Frontal cortex (tissue), 2 donors: ENCODE measurements around the genes IRF3 and CPT1C.

GRCh38 chr19:49133321-49134210 is 14.2 kb downstream of the PPFIA3 start:
- RAMPAGE, long total RNA: no peak

DNA sequence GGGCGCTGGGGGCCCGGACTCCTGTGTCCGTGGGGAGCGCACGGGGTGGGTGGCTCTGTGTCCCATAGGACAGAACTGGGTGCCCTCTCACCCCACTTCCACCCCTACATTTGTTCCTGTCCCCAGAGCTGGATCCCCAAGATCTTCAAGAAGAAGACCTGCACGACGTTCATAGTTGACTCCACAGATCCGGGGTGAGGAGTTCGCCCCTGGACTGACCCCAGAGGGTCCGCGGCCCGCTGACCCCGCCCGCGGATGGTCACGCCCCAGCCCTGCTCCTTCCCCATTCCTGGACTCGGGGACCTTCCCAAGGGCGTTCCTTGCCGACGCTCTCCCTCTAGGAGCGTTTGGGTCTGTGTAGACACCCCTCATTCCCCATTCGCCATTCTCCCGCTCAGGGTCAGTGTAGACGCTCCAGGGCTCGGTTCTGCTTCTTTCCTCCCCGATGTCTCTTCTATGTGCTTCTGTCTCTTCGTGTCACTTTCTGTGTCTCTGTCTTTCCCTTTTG is 528 bp downstream of the TRPM4 start:
- RAMPAGE, long total RNA: no peak

DNA sequence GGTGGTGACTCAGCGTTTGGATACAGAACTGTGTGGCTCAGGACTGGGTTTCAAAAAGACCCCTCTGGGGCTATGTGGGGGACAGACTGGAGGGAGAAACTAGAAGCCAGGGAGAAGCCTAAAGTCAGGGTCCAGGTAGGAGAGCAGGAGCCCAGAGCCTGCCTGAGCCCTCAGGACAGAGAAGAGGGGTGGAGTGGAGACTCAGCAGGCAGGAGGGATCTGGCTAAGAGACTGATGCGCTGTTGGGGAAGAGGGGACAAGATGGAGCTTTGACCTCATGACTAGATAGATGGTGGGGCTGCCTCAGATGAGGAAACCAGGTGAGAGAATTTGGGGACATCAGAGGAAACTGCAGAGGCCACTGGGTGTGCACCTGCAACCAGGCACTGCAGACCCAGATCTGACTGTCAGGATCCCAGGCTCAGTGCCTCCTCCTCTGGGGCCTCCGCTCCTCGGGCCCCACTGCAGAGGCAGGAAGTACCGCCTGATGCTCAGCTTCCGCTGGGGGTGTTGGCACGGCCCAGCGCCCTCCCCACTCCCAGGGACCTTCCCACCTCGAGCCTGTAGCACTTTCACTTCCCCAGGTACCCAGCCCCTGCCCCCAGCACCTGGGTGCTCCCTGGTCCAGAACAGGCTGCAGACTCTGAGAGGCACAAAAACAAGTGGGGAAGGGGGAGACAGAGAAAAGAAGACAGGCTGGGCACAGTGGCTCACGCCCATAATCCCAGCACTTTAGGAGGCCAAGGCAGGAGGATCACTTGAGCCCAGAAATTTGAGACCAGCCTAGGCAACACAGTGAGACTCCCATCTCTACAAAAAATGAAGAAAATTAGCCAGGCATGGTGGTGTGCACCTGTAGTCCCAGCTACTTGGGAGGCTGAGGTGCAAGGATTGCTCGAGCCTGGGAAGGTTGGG is 1.4 kb upstream of the CD37 start:
- RAMPAGE, long total RNA: no peak

DNA sequence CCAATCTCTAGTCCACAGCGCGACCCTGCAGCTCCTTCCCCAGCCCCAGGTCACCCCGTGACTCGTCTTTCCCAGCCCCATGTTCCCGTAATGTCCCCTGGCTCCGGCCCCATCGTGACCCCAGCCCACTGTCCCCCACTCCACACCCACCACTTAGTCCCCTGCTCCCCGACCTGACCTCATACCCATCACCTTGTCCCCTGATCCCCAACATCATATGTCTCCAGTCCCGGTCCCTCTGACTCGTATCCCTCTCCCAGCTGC is 3.2 kb downstream of the CD37 start:
- RAMPAGE, long total RNA: no peak

GRCh38 chr19:49446970-49447239 is 4.7 kb downstream of the PIH1D1 start:
- RAMPAGE, long total RNA: no peak

- RAMPAGE, long total RNA: no peak
These were observed 1.7 kb downstream of the RPL13A start for GRCh38 chr19:49489218-49489437.

DNA sequence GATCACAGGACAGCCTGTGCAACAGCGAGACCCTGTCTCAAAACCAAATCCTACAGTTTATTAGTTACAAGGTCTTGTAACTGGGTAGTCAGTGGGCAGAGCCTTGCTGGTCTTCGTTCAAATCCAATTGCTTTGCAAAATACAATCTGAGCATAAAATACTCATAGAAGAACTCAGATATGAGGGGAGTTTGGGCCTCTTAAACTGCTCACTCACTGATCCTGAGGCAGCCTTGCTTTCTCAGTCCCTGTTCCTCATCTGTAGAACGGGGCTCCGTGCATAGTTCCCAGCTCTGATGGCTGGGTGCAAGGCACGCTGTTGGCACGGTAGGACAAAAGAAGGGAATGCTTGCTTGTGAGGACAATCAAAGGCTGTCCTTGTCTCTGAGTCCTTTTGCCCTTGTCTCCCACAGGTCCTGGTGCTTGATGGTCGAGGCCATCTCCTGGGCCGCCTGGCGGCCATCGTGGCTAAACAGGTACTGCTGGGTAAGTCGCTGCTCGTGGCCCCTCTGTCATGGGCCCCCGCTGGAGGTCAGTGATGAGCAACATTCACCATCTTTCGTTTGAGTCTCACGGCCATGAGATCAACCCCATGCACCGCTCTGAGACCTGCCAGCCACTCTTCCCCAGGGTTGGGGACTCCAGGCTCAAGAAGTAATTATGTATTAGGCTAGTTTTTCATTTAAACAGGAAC is 2.2 kb downstream of the RPL13A start:
- RAMPAGE, long total RNA: no peak

DNA sequence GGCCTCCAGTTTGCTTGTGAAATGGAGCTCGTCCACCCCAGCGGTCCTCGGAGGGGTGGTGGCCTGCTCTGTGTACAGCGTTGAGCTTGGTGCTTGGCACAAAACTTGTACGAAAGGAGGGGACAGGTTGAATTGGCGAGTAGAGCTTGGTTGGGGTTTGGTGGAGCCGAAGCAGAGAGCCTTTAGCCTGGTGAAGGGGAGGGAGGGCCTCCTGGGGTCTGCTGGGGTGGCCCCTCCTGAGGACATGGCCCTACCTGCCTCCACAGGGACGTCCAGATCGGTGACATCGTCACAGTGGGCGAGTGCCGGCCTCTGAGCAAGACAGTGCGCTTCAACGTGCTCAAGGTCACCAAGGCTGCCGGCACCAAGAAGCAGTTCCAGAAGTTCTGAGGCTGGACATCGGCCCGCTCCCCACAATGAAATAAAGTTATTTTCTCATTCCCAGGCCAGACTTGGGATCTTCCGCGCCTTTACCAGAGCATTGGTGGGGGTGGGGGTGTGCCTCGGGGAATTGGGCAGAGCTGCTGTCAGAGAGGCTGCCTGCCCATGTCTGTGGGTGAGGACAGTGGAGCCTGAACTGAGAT is 3.1 kb downstream of the RPS11 start:
- RAMPAGE, long total RNA: no peak

- RAMPAGE, long total RNA: no peak
These were observed 1.7 kb downstream of the FCGRT start for GRCh38 chr19:49514173-49514608.

- RAMPAGE, long total RNA: no peak
These were observed 15.1 kb downstream of the NOSIP start for GRCh38 chr19:49565165-49565780.

- RAMPAGE, long total RNA: no peak
These were observed 9.1 kb downstream of the NOSIP start for GRCh38 chr19:49571325-49571628.

DNA sequence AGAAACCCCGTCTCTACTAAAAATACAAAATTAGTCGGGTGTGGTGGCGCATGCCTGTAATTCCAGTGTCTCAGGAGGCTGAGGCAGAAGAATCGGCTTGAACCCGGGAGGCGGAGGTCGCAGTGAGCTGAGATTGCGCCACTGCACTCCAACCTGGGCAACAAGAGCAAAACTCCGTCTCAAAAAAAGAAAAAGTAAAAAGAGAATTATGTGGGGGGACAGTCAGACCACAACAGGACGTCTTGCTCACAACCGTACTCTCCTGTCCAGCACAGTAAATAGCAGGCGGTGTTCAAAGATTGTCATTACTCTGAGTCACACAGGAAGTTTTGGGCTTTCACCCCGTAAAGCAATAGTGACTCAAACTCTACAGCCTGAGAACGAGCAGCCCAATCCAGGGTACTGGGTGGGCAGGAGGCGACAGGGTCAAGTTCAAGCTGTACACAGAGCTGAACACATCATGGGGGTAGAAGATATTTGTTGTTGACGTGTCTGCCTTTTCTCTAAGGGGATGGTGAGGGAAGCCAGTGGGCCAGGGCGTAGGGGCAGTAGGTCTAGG is 23.0 kb downstream of the PRR12 start:
- RAMPAGE, long total RNA: no peak

- RAMPAGE, long total RNA: no peak
These were observed 2.6 kb downstream of the SCAF1 start for GRCh38 chr19:49644468-49645141.

GRCh38 chr19:49654287-49654495 is 11.5 kb downstream of the IRF3 start:
- RAMPAGE, long total RNA: no peak

DNA sequence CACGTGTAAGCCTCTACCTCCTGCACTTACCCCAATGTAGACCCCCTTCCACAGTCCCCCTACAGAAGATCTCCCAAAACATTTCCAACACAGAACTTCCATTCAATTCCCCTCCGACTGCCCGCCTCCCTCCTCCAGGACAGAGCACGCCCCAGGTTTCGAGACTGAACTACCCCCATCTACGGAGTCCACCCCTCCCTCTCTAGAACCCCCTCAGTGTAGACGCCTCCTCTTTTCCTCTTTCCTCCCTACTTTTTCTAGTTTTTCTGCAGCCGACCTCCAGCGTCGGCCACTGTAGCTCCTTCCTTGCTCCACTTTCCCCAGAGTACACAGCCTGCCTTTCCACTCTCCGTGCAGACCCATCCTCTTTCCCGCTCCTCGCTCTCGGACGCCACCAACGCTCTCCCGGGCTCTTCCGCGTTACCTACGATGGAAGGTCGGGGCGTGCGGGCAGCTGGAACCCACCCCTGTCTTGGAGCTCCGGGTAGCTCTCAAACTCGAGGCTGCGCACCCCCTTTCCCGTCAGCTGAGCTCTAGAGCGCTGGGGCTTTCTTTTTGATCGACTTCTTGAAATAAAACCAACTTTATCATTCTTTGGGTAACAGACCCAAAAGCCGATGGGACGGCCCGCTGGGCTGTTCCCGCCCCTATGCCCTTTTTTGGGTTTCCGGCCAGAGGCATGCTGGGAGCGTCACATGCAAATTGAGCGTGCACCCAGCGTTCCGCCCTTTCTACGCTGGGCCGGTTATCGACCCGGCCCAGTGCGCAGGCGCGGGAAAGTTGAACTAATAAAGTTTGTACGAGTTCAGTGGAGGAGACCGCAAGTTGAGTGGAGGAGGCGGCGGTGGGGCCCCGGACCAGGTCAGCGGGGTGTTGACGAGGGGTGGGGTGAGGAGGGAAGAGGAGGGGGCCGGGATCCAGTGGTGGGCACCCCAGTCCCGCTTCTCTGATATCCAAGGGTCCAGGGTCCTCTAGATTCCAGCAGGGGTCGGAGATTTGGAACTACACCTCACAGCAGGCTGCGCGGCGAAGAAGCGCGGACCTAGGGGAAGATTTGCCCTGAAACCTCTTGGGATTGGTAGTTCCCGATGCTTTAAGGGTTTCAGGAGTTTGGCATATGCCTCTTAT is at the start of gene IRF3:
IRF3 (minus strand) TSS at position 651 of the 1,128 bp plus-strand sequence.
- RAMPAGE, long total RNA: no peak

DNA sequence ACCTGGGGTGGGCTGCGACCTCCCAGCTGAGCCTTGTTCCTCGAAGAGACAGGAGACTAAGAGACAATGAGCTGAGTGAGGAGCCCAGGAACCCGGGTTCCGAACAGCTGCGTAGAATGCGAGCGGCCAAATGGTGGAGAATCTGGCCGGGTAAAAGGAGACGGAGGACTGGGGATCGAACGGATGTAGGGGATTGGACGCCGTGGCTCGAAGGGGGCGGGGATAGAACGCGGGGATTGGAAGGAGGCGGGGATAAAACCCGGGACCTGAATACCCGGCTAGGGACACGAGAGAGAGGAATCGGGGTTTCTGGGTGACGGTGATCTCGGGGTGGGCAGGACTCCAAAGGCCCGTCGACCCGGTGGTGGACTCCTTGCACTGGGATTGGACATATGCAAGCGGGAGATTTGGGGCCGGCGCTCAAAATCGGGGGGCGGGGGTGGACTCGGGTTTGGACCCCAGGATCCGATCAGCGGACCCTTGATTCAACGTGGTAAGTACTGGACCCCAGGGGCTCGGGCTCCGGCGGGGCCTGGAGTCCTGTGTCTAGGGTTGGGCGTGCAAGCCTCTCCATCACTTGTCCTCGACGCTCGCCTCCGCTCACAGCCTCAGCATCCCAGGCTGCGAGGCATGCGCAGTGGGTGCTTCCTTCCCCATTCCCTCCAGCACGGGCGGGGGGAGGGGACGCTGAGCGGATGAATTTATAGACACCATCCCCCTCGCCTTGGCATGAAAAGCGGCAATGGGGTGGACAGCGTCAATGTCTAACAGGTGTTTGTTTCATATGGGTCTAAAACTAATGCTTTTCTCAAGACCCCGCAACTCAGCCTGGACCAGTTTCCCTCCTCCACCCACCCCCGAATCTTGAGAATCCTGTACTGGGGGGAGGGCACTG is at the start of gene CPT1C:
CPT1C (plus strand) TSS at position 269 of the 895 bp plus-strand sequence.
- RAMPAGE, long total RNA: no peak

GRCh38 chr19:49758113-49758647 is 4.9 kb downstream of the TSKS start:
- RAMPAGE, long total RNA: no peak

GRCh38 chr19:49818852-49819432 is 853 bp downstream of the MED25 start:
- RAMPAGE, long total RNA: no peak

- RAMPAGE, long total RNA: no peak
These were observed 2.1 kb downstream of the MED25 start for GRCh38 chr19:49819991-49820719.

GRCh38 chr19:49852026-49852479 is 15.3 kb downstream of the PNKP start:
- RAMPAGE, long total RNA: no peak